ENCODE measurements around the gene PRRC2C.

- PRO-cap: no peak
- RRBS: no CpG with 5 or more reads among the region's 4 CpGs
Observed at GRCh38 chr1:169527886-169528277, 42.1 kb upstream of the SLC19A2 start.

DNA sequence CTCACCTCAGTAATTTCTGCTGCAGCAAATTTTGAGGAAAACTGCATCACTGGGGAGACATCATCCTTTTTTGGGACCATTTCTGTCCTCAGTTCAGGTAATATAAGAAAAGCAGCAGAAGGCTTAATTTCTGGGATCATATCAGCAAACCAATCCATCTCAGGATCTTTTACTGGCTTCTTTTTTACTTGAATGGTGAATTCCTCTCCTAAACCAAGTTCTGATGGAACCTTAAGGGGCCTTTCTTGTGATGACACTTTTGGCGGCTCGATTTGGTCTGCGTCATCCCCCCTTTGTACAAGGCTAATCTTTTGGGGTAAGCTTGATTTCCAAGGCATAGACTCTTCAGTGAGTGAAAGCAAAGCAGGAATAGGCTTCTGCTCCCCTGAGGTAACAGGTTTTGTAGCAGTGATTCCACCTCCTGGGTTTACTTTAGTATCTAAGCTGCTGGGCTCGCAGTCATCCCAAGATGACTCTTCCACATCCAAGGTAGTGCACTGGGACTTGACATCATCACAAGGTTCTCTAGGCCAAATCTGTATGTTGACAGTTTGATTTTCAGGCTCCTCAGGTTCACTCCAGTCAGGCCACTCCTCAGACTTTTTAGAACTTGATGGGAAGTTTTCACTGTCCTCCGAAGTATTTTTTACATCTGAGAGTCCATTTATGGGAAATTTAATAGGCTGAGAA, 39.3 kb downstream of the SCYL3 start:
- PRO-cap: no peak
- RRBS: no CpG with 5 or more reads among the region's 5 CpGs

DNA sequence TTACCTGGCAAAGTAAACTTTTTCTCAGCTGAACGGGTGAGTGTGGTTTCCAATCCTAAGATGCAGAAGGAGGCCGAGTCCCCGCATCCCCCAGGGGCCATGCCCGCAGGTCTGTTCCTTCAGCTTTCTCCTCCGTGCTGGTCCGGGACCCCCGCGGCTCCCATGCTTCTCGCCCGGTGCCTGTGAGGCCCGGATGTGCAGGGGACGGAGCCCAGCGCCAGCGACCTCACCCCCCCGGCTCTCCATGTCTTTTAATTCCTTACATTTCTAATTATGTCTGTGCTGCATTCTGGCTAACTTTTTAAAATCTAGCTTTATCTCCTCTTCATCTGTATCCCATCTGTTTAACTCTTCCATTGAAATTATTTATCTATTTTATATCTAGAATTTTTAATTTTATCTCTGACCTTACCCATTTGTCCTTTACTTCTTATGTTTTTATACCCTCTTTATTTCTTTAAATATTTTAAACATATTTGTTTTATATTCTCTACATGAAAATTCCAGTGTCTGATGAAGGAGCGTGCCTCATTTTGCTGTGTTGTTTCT, 21.6 kb upstream of the SCYL3 start:
- PRO-cap: no peak
- RRBS: 75% methylated on average over 5 of the region's 16 CpGs

- PRO-cap: no peak
- RRBS: no CpG with 5 or more reads among the region's 4 CpGs
Observed at GRCh38 chr1:170572206-170572723, 40.3 kb downstream of the GORAB start.

DNA sequence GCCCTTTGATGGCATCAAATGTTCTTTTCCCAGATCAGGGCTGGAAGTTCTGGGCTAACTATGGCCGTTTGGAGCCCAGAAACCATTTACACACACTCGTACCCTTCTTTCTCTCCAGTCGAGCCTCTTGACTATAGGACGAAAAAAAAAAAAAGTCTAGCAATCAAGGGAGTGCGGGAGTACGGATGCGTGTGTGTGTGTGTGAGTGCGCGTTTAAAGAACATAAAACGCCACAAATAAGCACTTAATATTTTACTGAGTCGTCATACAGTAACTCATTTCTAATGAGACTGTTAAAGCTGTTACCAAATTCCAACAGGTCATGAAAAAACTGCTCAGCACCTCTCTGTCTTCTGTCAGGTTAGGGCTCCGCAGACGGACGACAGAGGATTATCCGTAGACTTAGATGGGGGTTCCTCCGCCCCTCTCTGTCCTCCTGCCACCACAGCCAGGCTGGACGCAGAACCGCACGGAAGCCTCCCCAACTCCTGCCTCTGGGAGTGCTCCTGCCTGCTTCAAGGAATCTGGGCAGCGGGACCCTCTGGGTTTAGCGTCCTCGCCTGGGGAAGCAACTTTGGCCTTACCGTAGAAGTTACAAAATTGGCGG, 2.0 kb upstream of the PRRX1 start:
- PRO-cap: no peak
- RRBS: no CpG with 5 or more reads among the region's 24 CpGs

- PRO-cap: no peak
- RRBS: no CpG with 5 or more reads among the region's 5 CpGs
Observed at GRCh38 chr1:170685140-170685739, 21.3 kb downstream of the PRRX1 start.

DNA sequence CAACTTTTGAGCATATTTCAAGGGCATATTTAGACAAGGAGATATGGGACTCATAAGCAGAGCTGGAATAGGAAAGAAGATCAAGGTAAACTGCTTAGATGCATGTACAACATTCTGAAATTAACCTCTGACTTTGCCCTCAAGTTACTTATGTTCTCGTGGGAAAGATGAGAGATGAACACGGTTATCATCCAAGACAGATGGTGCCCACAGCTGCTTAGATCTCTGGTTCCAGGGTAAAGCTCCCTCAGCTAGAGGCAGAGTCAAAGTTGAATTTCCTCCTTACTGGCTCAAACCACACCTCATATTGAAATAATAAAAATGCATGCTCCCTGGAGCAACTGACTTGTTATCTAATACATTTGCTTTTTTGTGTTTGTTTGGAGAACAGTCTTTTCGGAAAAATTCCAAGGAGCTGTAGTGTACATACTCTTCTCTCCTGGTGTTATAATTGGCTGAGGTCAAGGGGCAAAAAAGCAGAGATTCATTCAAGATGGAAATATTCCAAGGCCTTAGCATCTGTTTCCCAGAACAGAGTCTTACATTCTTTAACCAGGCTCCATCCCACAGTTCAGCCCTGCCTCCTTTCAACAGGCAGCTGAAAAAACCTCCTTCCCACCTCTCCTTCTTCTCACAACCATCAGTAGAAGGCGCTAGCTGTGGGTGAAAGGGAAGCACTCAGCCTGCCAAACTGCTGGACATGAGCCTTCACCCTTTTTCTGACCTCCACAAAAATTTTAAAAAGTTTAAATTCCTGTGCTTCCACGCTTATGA, 43.6 kb upstream of the FMO2 start:
- PRO-cap: no peak
- RRBS: no CpG with 5 or more reads among the region's 5 CpGs

DNA sequence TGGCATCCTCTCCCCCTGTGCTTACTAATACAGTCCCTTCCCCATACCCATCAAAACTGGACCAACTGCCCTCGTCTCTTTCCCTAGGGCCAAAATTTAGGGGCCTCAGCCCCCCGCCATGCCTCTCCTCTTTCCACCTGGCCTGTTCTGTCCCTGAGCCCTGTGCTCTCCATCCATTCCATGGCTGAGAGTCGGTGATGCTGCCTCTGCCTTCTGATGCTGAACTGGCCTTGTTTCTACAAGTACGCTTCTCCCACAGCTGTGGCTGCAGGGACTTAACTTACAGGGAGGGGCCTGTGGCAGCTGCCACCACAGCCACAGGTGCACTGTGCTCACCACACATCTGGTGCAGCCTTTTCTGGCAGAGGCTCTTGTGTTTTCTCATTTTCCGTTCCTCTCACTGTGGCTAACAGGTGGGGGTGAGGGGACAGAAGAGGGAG, 4.1 kb downstream of the FMO1 start:
- PRO-cap: no peak
- RRBS: no CpG with 5 or more reads among the region's 5 CpGs

DNA sequence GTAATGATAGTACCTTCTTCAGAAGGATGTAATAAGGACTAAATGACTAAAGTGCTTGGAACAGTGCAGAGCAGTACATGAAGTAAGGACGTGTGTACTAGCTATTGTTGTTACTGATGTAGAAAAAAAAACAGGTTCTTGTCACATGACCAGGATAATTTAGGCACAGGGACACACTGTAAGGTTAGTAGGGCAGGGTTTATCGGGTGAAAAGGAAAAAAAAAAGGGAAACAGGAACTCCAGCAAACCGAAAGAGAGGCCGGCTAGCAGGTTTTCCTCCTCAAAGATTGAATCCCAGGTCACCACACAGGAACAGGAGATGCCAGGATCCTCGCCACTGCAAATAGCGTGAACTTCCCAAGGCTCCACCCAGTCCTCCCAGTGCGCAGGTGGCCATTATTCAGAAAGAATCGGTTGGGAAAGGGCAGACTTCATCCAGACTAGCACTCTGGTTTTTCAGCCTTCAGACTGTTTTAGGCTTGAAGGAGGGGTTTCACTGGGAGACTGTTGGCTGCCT, 63.8 kb upstream of the PRRC2C start:
- PRO-cap: no peak
- RRBS: no CpG with 5 or more reads among the region's 8 CpGs

- PRO-cap: no peak
- RRBS: no CpG with 5 or more reads among the region's 2 CpGs
Observed at GRCh38 chr1:171484497-171484847, 858 bp upstream of the PRRC2C start.

- PRO-cap: bidirectional peak, plus-strand start at chr1:171485533, minus-strand start at chr1:171485406
- RRBS: 0% methylated on average over 10 of the region's 43 CpGs
Observed at GRCh38 chr1:171485236-171485874, at the start of gene PRRC2C. Gene PRRC2C, plus strand, starts transcription at chr1:171485530.

- PRO-cap: no peak
- RRBS: no CpG with 5 or more reads among the region's 3 CpGs
Observed at GRCh38 chr1:171524621-171525196, 39.4 kb downstream of the PRRC2C start.

- PRO-cap: no peak
- RRBS: no CpG with 5 or more reads among the region's 13 CpGs
Observed at GRCh38 chr1:171600819-171601232, 21.2 kb upstream of the MYOCOS start.

- PRO-cap: no peak
- RRBS: no CpG with 5 or more reads among the region's 4 CpGs
Observed at GRCh38 chr1:171997490-171997860, 156.2 kb downstream of the DNM3 start.

DNA sequence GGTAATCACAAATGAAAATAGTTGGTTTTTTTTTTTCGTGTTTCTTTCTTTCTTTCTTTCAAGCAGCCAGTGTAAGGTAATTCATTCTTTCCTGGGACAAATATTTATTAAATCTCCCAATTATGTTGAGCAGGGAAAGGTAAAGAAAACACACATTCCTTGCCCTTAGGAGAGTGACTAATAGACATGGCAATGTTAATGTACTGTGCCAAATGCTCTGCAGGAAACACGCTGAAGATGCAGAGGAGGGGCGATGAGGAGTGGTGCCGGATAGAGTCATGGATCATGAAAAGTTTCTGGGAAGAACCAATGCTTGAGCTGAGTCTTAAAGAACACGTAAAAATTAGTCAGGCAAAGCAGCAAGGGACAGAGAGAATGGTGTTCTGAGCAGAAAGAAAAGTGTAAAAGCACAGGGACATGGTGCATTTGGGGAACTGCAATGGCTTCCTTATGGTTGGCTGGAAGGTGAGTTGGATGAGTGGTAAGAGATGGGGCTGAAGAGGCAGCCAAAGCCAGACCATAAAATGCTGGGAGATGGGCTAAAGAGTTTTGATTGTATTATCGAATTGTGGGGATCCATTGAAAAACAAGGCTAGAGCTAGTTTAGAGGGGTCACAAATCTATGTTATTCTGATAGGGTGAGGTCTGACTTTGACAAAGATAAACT, 199.3 kb downstream of the DNM3 start:
- PRO-cap: no peak
- RRBS: no CpG with 5 or more reads among the region's 6 CpGs

DNA sequence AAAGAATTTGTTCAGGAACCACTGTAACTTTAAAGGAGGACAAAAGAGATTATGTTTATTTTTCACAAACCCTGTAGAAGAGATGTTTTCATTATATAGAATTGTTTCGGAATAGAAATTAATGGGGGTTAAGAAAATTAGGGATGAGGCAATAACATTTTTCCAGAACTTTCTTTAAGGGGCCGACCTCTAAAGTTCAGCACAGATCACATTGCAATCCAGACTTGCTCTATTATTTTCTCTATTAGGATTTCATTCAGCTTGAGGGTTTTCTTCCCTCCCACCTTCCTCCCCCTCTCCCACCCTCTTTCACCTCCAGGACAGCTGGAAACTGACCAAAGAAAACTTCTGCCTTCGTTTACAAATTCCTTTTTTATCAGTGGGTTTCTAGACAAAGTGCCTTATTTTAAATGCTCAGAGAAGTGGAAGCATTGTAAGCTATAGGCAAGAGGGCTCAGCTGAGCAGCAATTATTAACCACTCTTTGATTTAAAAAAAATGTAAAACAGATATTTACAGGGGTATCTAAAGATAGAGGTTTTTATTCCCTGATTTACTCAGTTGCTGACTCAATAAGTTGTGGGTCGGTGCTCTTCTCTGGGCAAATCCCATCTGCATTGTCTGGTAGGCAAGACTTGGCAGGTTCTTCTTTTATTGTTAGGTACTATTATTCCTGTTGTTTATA, 277.1 kb upstream of the C1orf105 start:
- PRO-cap: no peak
- RRBS: no CpG with 5 or more reads among the region's 4 CpGs

DNA sequence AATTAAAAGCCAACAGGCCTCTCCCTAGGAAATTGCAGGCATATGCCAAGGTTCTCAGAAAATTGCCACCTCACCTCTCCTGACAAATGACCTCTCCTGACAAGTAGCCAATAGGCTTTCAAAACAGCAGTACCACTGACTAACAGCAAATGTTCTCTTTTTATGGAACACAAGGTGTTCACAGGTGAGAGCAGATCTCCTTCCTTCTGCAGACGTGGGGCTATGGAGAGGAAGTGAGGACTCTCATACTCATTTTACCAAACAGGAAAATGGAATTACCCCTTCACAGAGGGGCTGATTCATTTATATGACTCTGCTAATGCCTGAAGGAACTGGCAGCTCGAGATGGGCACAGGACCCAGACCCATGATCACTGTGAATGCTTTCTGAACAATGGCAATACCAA, 32.7 kb upstream of the SUCO start:
- PRO-cap: no peak
- RRBS: no CpG with 5 or more reads among the region's 2 CpGs

- PRO-cap: bidirectional peak, plus-strand start at chr1:172532533, minus-strand start at chr1:172532414
- RRBS: no CpG with 5 or more reads among the region's 26 CpGs
Observed at GRCh38 chr1:172531999-172532717, 792 bp upstream of the SUCO start.

DNA sequence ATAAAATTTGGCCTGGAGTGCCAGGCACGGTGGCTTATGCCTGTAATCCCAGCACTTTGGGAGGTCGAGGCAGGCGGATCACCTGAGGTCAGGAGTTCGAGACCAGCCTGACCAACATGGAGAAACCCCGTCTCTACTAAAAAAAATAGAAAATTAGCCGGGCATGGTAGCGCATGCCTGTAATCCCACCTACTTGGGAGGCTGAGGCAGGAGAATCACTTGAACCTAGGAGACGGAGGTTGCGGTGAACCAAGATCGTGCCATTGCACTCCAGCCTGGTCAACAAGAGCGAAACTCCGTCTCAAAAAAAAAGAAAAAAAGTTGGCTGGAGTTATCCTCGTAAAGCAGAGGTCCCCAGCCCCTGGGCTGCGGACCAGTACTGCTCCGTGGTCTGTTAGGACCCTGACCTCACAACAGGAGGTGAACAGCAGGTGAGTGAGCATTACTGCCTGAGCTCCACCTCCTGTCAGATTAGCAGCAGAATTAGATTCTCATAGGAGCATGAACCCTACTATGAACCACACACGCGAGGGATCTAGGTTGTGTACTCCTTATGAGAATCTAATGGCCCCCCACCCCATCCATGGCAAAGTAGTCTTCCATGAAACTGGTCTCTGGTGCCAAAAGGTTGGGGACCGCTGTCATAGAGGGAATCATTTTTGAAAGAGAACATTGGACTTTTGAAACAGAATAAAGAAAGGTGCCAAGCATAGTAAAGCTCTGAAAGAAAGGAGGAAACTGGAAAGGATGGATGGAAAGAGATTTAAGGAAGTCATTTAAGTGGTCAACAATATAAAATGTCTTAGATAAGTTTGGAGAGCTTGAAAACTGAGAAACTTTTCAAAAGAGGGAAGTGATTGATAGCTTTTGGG, 9.4 kb downstream of the SUCO start:
- PRO-cap: no peak
- RRBS: no CpG with 5 or more reads among the region's 18 CpGs

GRCh38 chr1:172906603-172907196, 144.0 kb downstream of the TNFSF18 start:
- PRO-cap: no peak
- RRBS: no CpG with 5 or more reads among the region's 2 CpGs

Measured in MCF 10A (cell line).